Monocyte (primary cell): Measurements from ENCODE around the gene CTCFL.

DNA sequence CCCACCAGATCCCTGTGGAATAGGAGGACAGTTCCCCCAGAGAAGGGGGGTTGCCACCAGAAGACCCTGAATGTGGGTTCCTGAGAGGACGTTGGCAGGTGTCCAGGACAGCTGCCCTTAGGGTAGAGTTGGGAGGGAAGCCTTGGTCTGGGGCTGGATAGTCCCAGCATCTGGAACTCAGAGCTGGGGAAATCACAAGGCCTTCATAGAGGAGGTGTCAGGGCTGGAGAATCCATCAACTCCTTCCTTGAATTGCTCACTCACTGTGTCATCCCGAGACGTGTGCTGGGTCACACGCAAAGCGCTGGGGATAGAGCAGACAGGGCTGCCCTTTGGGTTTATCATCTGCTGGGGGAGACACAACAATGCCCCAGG, 18.4 kb downstream of the RBM38 start:
- PRO-cap, 2 experiments, result no peak in any of the 2 experiments

GRCh38 chr20:57428477-57429312, 37.5 kb downstream of the RBM38 start:
- PRO-cap, 2 experiments, result no peak in any of the 2 experiments

- PRO-cap, 2 experiments, result no peak in any of the 2 experiments
Observed at GRCh38 chr20:57457073-57457713, 66.0 kb downstream of the RBM38 start.

GRCh38 chr20:57488893-57489404, 36.0 kb downstream of the CTCFL start:
- PRO-cap, 2 experiments, result no peak in any of the 2 experiments

DNA sequence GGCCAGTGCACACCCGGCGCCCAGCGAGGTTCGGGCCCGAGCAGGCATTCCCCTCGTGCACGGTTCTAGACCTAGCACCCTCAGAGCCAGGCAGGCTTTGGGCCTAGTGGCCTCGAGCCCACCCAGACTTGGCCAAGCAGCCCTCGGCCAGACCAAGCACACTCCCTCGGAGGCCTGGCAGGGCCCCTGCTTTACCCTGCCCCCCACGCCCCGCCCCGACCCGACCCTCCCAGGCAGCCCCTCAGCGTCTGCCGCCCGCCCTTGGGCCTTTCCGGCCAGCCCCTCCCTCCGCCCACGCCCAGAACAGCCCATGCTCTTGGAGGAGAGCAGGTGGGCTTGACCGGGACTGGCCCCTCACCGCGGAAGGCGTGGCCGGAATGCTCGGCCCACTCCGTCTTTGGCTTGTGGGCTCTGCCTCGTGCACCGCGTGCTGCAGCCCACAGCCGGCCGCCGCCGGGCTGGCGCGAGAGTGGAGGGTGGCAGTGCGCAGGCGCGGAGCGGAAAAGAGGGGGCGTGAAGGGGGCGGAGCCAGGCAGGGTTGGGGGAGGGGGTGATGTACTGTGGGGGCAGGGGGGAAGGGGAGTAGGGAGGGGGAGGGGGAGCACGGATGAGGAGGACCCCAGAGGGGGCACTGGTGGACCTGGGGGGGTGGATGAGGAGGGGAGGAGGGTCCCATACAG, at the start of gene CTCFL:
Gene CTCFL, minus strand, starts transcription at position 471 of the 680 bp plus-strand sequence.
- PRO-cap, 2 experiments, result no peak in any of the 2 experiments

DNA sequence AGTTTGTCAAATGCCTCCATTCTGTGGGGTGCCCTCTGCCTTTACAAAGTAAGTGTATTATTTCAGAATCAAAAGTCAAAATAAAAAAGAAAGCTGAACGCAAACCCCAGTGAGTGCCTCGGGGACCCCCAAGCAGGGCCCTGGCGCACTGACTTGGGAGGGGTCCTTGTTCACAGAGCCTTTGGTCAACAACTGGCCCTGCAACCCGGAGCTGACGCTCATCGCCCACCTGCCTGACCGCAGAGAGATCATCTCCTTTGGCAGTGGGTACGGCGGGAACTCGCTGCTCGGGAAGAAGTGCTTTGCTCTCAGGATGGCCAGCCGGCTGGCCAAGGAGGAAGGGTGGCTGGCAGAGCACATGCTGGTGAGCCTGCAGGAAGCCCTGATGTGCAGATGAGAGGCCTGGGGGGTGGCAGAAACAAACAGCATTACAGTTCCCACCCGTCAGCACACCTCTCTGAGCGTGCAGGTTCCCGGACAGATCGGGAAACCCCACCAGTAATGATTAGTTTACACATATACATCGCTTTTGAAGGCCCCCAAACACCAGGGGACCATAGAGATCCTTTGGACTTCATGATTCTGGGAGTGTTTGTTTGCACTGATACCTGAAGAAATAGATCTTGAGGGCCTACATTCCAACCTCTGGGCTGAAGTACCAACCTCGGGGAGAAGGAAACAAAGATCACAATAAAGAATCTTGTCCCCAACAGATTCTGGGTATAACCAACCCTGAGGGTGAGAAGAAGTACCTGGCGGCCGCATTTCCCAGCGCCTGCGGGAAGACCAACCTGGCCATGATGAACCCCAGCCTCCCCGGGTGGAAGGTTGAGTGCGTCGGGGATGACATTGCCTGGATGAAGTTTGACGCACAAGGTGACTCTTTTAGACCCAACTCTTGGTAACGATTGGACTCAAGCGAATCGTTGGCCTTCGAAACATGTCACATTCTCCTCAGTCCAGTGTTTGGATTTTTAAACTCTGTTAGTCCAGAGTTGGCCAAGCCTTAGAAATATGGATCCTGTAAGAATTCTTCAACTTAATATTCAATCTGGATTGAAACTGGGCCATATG, 2.3 kb downstream of the PCK1 start:
- PRO-cap, 2 experiments, result no peak in any of the 2 experiments

GRCh38 chr20:57564779-57565810, 4.2 kb downstream of the PCK1 start:
- PRO-cap, 2 experiments, result no peak in any of the 2 experiments

- PRO-cap, 2 experiments, result no peak in any of the 2 experiments
Observed at GRCh38 chr20:57580452-57580938, 19.6 kb downstream of the PCK1 start.

DNA sequence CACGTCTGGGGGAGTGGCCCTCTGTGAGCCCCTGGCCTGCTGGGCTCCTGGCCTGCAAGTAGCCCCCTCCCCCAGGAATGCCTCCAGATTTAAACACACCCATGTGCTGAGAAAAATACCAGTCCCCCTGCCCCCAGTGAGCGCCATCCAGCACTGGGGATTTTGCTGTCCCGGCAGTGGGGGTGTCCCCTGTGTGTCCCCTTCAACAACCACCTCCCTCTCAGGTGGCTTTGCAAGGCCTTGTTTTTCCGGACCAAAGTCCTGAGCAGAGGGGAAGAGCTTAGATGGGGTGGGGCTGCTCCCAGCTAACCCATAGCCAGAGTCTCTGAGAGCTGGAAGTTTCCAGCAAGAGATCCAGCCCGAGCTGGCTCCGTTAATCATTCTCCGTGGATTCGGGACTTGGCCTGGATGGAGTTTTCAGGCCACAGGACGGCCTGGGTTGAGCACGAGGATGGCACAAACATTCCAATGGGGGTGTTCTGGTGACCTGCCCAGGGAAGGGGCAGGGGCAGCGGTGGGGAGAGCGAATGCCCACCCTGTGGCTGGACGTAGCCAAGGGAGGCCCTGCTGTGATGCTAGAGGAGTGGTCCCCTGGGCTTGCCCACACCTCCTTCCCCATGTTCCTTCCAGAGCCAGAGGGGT, 29.0 kb downstream of the PCK1 start:
- PRO-cap, 2 experiments, result no peak in any of the 2 experiments

DNA sequence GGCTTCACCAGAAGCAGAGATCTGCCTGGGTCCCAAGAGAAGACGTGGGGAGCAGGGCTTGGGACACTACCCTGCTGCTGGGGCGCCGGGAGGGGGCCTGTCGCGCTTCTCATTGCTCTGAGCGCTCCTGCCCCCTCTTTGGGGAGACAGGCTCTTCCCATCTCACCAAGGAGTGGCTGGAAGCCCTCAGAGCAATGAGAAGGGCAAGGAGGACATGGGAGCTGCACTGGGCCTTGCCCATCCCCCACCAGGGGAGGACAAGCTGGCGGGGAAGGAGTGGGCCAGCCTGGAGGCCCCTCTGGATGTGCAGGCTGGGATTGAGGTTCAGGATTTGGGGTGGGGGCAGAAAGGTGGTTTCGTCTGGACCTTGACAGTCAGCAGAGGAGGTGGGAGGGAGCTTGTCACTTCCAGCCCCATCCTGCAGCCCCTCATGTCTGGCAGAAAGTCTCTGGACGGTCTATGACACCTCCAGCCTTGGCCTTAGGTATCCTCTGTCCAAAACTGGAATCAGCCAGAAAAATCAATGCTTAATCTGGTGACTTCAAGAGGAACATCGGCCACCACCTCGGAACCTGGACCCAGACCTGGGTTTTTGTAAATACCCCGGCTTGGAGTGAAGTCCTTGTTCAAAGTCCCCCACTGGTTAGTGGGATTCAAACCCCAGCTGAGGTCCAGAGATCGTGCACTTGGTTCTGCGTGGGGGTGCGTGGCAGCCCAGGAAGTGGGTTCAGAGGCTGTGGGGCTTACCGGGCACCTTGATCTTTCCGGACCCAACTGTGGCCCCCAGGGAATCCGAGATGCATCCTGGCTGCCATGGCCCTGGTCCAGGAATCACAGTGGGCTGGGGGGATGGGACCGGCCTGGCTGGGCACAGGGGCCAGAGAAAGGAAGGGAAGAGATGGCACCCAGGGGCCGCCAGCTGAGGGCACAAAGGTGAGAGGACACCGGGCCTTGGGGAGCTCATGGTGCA, 28.1 kb downstream of the ZBP1 start:
- PRO-cap, 2 experiments, result no peak in any of the 2 experiments

DNA sequence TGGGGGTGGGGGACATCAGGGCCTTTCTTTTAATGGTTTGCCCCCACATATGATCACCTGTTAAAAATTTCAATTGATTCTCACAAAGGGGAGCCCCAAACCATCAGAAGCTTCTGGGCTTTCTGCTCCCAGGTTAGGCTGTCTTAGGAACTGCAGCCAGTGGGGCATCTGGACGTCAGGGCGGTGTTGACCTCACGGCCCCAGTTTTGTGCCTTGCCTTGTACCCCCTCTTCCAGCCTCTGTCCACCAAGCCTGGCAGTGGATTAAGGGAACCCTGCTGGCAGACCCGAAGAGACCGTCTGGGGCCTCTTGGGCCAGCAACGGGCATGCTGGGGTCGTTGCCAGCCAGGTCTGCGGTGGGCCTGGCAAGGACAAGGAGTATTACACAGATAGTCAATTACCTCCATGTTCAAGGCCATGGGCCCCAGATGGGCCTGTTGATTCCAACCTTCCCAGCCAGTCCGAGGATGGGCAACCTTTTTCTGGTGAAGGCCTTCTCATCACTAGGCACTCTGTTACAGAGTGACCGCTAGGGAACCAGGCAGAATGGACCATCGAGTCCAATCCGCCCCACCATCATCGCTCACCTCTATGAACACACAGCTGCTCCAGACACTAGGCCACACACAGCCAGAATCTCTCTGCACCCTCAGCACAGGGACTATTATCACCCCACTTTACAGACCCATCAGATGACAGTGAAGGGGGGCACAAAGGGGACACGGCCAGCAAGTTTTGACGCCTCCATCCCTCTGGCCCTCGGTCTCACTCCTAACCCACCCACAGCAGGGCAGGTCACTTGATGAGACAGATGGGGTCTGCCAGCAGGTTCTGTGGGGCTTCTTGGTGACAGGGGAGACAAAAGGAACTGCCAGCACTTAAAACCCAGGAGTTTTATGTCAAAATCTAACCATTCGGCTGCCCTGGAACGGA, 6.3 kb downstream of the PMEPA1 start:
- PRO-cap, 2 experiments, result peak in 2 of 2 experiments; most common minus-strand start position 584 of the sequence (in 2)

- PRO-cap, 2 experiments, result no peak in any of the 2 experiments
Observed at GRCh38 chr20:57772577-57772958, 62.8 kb upstream of the PMEPA1 start.

DNA sequence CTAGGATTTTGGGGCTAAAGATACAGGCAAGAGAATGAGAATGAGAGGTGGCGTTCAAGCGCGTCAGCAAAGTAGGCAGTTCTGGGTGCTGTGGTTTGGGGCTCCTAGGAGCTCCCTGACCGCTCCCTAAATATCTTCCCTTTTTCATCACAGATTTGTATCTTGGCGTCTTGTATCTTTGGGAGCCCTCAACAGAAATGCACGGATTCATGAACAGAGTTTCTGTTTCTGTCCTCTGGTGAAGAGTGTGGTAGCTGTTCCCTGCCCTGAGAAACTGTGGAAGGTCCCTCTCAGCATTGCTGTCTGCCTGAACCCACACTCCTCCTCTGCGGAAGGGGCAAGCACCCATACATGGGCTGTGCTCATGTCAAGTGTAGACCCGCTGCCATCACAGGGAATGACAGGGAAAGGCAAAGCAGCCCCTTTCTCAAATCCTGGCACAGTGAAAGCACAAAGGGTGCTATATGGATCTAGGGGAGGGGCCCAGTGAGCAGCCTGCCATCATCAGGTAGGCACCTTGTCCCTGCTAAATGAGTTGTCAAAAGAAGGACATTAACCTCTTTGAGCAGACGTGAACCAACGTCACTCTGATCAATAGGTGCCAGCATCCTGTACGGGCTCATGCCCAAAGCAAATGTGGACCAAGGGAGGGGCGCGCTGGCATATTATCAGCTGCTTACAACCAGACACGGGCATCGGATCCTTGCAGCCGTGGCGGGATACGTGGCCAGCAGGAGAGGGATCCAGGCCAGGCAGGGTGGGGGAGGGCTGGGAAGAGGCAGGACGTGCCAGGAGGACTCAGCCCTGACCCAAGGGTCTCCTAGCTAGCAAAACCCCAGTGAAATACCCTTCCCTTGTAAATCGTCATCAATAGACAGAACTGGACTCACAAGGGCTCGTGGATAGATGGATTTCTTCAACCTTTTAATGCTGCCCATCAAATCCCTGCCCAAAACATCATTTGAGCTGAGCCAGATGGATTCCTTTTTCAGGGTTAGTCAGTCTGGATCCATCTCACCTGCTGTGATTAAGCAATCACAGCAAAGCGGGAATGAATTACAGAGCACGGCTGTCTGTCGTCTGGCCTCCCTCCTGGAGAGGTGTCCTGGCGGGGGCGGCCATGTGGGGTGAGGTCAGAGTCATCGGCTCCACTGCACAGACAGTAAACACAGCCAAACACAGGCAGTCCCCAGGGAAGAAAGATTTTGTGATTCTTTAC, 209.6 kb upstream of the C20orf85 start:
- PRO-cap, 2 experiments, result no peak in any of the 2 experiments

GRCh38 chr20:57987580-57988053, 163.1 kb upstream of the C20orf85 start:
- PRO-cap, 2 experiments, result no peak in any of the 2 experiments

GRCh38 chr20:58017208-58018481, 133.1 kb upstream of the C20orf85 start:
- PRO-cap, 2 experiments, result no peak in any of the 2 experiments

DNA sequence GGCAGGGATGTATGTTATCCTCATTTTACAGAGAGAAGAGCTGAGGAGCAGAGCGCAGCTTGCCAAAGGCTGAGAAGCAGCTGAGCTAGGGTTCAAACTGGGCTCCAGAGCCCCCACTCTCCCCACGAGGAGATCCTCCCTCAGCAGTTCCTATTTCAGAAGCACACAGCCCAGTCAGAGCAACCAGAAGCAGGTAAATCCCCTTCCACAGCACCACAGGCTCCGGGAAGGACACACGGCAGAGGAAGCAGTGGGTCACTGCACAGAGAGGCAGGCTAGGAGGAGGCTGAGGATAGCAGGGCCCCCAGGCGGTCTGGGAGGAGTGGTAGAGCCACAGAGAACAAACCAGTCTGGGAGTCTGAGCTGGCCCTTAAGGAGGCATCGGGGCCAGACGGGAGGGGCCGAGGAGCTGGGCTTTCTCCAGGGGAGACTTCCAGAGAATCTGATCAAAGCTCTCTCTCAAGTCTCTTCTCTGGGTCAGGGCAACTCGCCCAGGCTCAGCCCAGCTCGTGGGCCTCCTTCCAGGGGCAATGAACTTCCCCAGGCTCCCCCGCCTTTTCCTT, 96.1 kb upstream of the C20orf85 start:
- PRO-cap, 2 experiments, result no peak in any of the 2 experiments

- PRO-cap, 2 experiments, result no peak in any of the 2 experiments
Observed at GRCh38 chr20:58097716-58098112, 53.0 kb upstream of the C20orf85 start.

- PRO-cap, 2 experiments, result no peak in any of the 2 experiments
Observed at GRCh38 chr20:58135209-58135527, 15.5 kb upstream of the C20orf85 start.

DNA sequence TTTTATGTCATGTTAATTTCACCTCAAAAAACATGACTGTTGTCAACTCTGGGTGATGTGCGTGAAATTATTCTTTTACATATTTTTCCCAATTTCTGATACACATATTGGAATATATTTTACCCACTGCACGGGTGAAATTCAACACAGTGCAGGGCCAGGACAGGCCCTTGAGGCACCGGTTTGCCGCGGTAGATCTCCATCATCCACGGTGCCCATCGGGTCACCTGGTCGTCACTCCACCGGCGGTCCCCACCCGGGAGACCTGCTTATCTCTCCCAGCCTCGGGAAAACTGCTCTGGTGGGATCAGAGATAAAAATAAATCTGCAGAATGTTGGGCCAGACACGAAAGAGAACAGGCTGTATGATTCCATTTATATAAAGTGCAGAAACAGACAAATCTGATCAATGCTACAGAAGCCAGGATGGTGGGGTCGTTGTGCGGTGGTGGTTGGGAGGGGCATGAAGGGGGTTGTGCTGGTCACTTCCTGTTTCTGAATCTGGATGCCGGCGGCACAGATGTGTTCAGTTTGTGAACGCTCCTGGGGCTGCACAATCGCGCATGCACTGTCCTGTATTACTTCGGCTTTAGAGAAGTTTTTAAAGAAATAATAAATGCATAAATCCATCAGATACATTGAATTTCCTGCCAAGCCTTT, 23.3 kb downstream of the C20orf85 start:
- PRO-cap, 2 experiments, result no peak in any of the 2 experiments

GRCh38 chr20:58182747-58183235, 32.1 kb downstream of the C20orf85 start:
- PRO-cap, 2 experiments, result no peak in any of the 2 experiments